Adrenal gland (tissue), 7 donors: ENCODE measurements around a stretch of chr15.

- PRO-cap, 3 experiments: no peak in any of the 3 experiments
- RAMPAGE, long total RNA, 4 experiments: no peak in any of the 4 experiments
- RRBS: no CpG with 5 or more reads among the region's 8 CpGs
Measured at GRCh38 chr15:90617459-90618000, 87.8 kb downstream of the CRTC3 start.

DNA sequence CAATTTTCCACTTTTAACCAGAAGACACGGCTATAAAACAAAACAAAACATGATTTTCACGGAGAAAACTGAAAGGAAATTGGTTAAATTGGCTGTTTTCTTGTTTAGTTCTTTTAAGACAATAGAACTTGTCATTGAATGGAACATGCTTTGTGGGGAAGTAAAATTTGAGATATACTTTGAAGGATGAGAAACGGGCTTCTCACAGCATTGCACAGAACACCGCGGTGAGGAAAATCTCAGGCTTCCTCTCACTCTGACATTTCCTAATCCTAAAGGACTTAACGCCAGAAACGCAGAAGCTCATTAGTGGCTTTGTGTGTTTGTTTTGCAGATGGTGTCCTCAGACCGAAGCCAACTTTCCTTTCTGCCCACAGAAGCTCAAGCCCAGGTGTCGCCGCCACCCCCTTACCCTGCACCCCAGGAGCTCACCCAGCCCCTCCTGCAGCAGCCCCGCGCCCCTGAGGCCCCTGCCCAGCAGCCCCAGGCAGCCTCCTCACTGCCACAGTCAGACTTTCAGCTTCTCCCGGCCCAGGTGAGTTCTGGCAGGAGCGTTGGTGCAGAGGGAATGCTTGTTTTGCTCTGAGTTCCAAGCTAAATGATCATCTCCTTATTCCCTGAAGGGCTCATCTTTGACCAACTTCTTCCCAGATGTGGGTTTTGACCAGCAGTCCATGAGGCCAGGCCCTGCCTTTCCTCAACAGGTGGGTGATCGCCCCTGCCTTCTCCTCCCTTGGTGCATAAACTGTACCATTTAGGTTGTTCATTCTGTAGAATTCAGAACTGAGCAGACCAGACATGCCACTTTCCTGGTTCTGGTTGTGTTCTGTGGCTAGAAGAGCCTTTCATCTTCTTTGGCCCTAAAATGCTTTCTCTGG, 78.8 kb upstream of the BLM start:
- PRO-cap, 3 experiments: no peak in any of the 3 experiments
- RAMPAGE, long total RNA, 4 experiments: no peak in any of the 4 experiments
- RRBS: no CpG with 5 or more reads among the region's 15 CpGs

DNA sequence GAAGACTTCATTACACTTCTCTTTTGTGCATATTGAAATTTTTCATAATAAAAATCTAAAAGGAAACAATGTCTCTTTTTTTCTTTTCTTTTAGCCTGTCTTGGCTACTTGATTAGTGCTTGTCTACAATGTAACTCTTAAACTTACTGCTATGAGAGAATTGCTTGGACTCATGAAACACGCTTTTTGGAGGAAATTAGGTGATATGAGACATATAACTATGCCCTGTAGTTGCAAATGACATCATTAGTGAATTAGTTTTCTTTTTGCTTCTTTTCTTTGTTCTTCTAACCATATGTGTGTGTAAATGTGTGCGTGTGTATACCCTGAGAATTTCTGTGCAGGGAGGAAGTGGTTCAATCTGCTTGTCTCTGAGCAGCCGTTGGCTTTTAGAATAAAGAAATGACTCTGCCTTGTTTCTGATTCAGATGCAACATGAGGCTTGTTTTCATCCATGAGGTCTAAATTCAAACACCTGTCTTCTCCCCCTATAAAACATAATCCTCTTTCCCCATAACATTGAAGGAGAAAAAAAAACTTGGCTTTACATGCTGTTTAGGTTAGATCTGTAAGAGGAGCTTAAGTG, 30.7 kb upstream of the BLM start:
- PRO-cap, 3 experiments: no peak in any of the 3 experiments
- RAMPAGE, long total RNA, 4 experiments: no peak in any of the 4 experiments
- RRBS: no CpG with 5 or more reads among the region's 3 CpGs

- PRO-cap, 3 experiments: no peak in any of the 3 experiments
- RAMPAGE, long total RNA, 4 experiments: no peak in any of the 4 experiments
- RRBS: no CpG with 5 or more reads among the region's 6 CpGs
Measured at GRCh38 chr15:90808339-90808924, 60.0 kb upstream of the FURIN start.

DNA sequence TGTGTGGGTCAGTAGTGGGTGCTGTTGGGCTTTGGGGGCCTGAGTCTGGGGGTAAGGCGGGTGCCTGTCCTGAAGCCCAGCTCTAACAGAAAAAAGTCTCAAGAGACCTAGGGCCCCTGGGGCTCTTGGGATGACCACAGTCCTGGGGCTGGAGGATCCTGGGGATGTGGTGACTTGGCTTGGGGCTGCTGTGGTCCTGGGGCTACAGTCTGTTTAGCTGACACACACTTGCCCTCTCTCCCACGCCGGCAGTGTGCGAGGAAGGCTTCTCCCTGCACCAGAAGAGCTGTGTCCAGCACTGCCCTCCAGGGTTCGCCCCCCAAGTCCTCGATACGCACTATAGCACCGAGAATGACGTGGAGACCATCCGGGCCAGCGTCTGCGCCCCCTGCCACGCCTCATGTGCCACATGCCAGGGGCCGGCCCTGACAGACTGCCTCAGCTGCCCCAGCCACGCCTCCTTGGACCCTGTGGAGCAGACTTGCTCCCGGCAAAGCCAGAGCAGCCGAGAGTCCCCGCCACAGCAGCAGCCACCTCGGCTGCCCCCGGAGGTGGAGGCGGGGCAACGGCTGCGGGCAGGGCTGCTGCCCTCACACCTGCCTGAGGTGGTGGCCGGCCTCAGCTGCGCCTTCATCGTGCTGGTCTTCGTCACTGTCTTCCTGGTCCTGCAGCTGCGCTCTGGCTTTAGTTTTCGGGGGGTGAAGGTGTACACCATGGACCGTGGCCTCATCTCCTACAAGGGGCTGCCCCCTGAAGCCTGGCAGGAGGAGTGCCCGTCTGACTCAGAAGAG, 3.1 kb upstream of the FES start:
- PRO-cap, 3 experiments: no peak in any of the 3 experiments
- RAMPAGE, long total RNA, 4 experiments: no peak in any of the 4 experiments
- RRBS: 64% methylated on average over 17 of the region's 31 CpGs

GRCh38 chr15:90882477-90883348, 1.6 kb upstream of the FES start:
- PRO-cap, 3 experiments: no peak in any of the 3 experiments
- RAMPAGE, long total RNA, 4 experiments: no peak in any of the 4 experiments
- RRBS: 51% methylated on average over 3 of the region's 18 CpGs

DNA sequence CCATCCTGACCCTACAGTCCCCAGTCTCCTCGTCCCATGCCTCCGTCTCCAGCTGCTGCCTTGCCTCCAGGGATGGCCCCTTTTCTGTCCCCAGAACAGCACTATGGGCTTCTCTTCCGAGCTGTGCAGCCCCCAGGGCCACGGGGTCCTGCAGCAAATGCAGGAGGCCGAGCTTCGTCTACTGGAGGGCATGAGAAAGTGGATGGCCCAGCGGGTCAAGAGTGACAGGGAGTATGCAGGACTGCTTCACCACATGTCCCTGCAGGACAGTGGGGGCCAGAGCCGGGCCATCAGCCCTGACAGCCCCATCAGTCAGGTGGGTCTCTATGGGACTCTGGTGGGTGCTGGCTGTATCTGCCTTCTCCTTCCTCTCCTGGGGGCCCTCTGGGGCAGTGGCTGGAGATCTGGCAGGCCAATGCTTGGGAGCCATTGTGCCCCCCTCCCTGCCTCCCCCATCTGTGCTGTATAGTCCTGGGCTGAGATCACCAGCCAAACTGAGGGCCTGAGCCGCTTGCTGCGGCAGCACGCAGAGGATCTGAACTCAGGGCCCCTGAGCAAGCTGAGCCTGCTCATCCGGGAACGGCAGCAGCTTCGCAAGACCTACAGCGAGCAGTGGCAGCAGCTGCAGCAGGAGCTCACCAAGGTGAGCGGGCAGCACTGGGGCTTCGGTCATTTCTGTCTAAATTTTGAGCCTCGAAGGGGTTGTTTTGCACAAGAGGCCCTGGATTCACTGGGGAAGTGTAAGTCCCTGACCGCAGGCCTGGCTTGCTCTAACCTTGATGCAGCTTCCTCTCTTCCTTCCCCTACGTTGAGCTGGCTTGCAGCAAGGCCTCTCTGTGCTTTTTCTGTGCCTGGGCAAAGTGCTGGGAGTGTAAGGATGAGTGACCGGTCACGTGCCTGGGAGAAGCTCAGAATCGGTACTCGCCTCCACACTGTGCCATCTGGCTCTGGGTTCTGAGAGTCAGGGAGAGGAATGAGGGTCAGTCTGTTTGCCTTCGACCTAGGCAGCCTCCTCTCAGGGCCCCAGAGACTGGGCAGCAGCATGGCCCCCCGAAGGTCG, 969 bp downstream of the FES start:
- PRO-cap, 3 experiments: peak in 2 of 3 experiments; most common plus-strand start position 798 of the sequence (in 1); most common minus-strand start position 772 of the sequence (in 1)
- RAMPAGE, long total RNA, 4 experiments: no peak in any of the 4 experiments
- RRBS: no CpG with 5 or more reads among the region's 27 CpGs

GRCh38 chr15:90891308-90891785, 7.0 kb downstream of the FES start:
- PRO-cap, 3 experiments: no peak in any of the 3 experiments
- RAMPAGE, long total RNA, 4 experiments: no peak in any of the 4 experiments
- RRBS: no CpG with 5 or more reads among the region's 6 CpGs

- PRO-cap, 3 experiments: peak in 1 of 3 experiments; most common plus-strand start chr15:90915622 (in 1); most common minus-strand start chr15:90915596 (in 1)
- RAMPAGE, long total RNA, 4 experiments: no peak in any of the 4 experiments
- RRBS: no CpG with 5 or more reads among the region's 9 CpGs
Measured at GRCh38 chr15:90914979-90915783, 12.1 kb downstream of the MAN2A2 start.

DNA sequence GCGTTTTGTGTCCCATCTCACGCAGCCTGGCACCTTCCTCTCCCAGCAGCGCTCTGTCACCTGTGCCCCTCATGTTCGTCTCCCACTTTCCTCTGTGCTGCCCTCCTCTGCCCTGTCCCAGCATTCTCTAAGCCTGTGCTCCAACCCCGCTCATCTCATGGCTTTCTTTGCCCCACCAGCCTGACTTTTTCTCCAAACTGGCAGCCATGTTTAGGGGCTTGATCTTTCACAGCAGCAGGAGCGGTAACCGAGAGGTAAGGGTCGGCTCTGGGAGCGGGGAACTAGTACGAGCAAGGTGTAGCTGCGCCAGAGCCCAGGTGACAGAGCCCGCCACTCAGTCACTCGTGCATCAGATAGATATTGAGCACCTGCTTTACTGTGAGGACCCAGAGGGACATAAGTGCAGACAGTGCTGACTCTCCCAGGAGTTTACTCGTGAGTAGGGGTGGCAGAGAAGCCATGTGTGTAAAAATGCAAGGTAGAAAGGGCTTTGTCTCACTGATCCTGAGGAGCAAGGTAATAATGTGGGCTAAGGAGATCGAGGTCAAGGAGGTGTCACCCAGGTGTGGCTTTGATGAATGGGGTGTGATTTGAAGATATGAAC, 13.4 kb downstream of the MAN2A2 start:
- PRO-cap, 3 experiments: no peak in any of the 3 experiments
- RAMPAGE, long total RNA, 4 experiments: no peak in any of the 4 experiments
- RRBS: no CpG with 5 or more reads among the region's 15 CpGs

GRCh38 chr15:90922722-90923604, 9.4 kb downstream of the HDDC3 start:
- PRO-cap, 3 experiments: no peak in any of the 3 experiments
- RAMPAGE, long total RNA, 4 experiments: no peak in any of the 4 experiments
- RRBS: no CpG with 5 or more reads among the region's 11 CpGs

DNA sequence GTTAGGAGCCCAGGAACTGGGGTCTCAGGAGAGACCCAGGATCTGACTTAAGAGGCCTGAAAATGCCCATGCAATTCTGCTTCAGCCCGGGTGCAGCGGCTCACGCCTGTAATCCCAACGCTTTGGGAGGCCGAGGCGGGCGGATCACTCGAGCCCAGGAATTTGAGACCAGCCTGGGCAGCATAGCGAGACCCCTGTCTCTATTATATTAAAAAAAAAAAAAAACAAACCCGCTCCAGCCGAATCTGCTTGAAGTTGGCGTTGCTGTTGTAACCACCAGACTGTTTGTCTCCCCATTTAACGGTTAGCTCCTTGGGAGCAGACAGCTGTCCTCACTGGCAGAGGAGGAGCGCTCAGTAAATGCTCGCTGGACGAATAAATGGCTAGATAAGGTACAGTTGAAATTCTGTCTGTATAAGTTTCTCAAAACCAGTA, 825 bp downstream of the RCCD1 start:
- PRO-cap, 3 experiments: no peak in any of the 3 experiments
- RAMPAGE, long total RNA, 4 experiments: no peak in any of the 4 experiments
- RRBS: no CpG with 5 or more reads among the region's 16 CpGs

DNA sequence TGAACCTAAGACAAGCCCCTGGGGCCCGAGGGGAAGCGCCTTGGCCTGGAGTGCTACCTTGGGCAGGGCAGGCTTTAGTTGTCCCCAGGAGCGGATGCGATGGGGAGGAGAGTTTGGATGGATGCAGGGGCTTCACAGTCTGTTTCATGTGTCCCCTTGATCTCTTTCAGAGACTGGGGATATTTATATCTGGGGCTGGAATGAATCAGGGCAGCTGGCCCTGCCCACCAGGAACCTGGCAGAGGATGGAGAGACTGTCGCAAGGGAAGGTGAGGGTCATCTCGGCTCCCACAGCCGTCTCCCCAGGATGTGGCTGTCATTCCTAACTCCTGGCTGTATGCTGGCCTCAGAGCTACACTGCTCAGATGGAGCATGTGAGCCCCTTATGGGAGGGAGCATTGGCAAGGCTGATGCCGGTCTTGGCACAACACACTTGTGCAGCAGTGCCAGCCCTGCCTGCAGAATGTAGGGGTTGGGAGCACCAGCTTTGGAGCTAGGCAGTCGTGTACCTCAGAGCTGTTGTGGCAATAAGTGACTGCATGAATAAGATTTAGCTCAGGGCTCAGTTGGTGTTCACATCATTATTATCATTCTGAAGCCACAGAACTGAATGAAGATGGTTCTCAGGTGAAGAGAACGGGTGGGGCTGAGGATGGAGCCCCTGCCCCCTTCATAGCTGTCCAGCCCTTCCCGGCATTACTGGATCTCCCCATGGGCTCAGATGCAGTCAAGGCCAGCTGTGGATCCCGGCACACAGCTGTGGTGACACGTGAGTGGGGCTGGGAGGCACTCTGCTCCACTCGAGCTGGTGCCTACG, 5.3 kb downstream of the RCCD1 start:
- PRO-cap, 3 experiments: peak in 1 of 3 experiments; most common minus-strand start position 339 of the sequence (in 1)
- RAMPAGE, long total RNA, 4 experiments: start-site peak on the plus strand in 1 of 4 experiments, centred at positions 207 to 624 of the sequence, 16 to 17 reads per replicate
- RRBS: 75% methylated on average over 2 of the region's 15 CpGs

DNA sequence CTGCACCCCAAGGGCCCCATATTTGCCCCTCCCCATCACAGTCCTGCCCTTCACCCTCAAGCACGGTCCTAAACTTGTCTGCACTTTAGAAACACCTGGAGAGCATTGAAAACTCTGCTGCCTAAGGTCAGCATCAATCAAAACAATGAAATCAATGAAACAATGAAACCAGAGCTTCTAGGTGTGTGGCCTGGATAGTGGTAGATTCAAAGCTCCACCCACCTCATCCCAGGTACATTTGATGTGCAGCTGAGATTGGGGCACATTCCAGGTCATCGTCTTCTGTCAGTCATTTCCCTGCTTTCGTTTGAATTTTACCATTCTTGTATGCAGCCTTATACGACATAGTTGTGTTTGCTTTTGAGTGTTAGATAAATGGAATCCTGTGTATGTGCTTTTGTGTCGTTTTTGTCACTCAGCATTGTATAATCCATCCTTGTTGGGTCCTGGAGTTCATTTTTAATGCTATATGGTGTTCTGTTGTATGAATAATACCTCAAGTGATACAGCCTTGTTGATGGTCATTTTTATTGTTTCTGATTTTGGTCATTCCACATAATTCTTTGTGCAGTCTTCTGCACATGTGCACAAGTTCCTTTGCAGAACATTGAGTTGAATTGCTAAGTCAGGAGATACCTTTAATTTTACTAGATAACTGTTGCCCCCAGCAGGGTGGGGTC, 7.3 kb downstream of the RCCD1 start:
- PRO-cap, 3 experiments: no peak in any of the 3 experiments
- RAMPAGE, long total RNA, 4 experiments: no peak in any of the 4 experiments
- RRBS: no CpG with 5 or more reads among the region's 5 CpGs

GRCh38 chr15:91875260-91875753, 21.8 kb downstream of the SLCO3A1 start:
- PRO-cap, 3 experiments: peak in 1 of 3 experiments; most common plus-strand start chr15:91875542 (in 1)
- RAMPAGE, long total RNA, 4 experiments: no peak in any of the 4 experiments
- RRBS: no CpG with 5 or more reads among the region's 7 CpGs

DNA sequence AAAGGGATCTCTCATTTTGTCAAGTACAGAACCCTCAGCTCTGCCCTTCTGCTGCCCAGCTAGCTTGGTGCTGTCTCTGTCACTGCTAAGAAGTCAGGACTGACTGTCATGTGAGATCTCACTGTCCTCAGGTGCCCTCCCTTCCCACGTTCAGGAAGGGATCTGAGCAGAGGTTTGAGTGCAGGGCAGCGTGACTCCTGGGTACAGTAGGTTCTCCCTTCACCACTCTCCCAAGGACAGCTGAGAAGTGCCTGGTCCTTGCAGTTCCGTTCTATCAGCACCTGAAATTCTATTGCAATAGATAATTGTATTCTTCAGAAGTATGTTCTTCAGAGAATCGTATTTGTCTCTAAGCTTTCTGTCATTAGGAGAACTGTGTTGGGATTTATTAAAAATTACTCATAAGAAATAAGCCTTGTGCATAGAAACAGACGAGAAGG, 229.8 kb downstream of the SLCO3A1 start:
- PRO-cap, 3 experiments: no peak in any of the 3 experiments
- RAMPAGE, long total RNA, 4 experiments: no peak in any of the 4 experiments
- RRBS: no CpG with 5 or more reads among the region's 5 CpGs

DNA sequence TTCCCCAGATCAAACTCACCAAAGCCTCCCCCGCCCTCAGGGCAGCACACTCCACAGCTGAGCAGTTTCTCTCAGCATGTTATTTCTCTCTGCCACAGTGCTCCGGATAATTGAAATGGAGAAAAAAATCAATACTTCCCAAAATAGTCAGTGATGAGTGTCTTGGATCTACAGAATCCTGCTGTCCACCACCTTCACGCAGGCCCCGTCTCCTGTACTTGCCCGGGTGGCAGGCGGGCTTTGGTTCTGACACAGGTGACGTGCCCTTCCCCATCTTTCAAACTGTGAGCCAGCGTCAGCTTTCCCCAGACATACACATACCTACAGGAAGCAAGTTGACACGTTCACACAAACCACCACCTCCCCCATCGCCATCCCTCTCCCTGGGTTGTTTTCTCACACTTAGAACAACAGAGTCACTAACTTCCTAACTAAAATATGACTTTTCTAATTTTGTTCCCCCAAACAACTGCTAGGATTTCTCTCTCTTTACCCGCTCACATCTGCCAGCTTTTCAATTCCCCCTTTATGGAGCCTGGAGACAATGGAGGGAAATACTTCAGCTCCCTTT, 248.2 kb downstream of the SLCO3A1 start:
- PRO-cap, 3 experiments: no peak in any of the 3 experiments
- RAMPAGE, long total RNA, 4 experiments: no peak in any of the 4 experiments
- RRBS: 38% methylated on average over 1 of the region's 11 CpGs

DNA sequence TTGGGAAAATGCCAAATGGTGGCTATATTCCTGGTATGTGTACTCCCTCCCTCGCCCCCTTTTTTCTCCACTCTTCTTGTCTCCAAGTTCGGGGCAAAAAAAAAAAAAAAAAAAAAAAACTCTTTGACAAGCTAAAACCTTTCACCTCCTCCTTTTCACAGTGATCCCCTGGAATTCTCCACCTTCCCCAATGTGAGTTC, 263.0 kb upstream of the ST8SIA2 start:
- PRO-cap, 3 experiments: no peak in any of the 3 experiments
- RAMPAGE, long total RNA, 4 experiments: no peak in any of the 4 experiments
- RRBS: no CpG with 5 or more reads among the region's 2 CpGs

GRCh38 chr15:92630058-92630508, 25.5 kb downstream of the FAM174B start:
- PRO-cap, 3 experiments: no peak in any of the 3 experiments
- RAMPAGE, long total RNA, 4 experiments: no peak in any of the 4 experiments
- RRBS: no CpG with 5 or more reads among the region's 8 CpGs

DNA sequence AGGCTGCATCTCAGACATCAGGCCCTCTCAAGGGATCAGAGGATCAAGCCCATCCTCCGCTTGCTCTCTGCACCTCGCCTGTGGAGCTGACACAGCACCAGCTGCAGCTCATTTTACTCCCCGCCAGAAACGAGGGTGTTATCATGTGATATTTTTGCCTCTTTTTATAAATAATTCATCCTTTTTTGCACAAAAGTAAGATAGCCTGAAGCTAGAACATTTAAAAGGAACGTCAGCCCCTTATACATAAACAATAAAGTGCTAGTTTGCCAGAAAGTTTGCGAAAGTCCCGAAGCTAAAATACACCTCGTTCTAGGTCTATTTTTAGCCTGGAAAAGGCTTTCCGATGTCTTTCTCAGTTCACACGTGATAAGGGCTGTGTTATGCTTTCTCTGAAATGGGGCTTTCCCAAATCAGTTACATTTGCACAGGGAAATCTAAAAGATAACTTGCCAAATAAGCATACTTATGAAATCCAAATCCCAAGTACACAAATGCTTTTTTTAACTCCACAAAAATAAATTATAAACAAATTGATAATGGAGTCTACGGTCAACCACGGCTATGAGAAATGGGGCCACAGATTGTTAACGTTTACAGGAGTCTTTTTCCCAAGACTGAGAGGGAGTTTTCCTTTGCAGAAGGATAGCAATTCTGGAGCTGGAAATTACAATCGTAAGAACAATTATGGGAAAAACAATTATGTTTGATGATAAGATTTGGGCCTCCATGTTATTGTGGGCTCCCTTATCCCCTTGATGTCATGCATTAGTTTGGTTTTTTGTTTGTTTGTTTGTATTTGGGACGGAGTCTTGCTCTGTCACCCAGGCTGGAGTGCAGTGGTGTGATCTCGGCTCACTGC, 9.8 kb upstream of the FAM174B start:
- PRO-cap, 3 experiments: no peak in any of the 3 experiments
- RAMPAGE, long total RNA, 4 experiments: no peak in any of the 4 experiments
- RRBS: no CpG with 5 or more reads among the region's 16 CpGs